Fibroblast of villous mesenchyme (primary cell): ENCODE measurements around a stretch of chr21.

DNA sequence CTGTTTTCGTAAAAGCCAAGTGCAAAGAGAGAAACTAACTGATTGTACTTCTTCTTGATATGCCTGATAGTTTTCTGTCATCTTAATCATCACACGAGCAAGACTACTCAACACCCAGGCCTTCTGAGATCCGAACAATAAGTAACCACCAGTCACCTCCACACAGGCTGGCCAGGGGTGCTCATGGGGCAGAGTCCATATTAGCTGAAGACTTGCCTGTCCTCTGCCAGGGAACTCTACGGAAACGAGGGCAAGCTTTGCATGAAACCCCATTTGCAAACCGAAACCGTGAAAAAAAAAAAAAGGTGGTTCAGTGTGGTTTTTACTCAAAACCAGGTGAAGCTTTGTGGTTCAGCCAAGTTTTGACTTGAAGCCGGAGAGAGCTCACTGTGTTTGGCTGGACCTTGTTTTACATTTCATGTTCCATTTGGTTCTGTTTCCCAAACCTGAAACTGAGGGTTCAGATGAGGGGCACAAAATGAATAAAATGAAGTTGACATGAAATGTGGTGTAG, 74.9 kb downstream of the RUNX1 start:
- CAGE, long polyA plus RNA: no peak

- CAGE, long polyA plus RNA: no peak
These were observed 89.7 kb upstream of the RUNX1 start for GRCh38 chr21:35138594-35139407.

- CAGE, long polyA plus RNA: no peak
These were observed 154.6 kb upstream of the RUNX1 start for GRCh38 chr21:35203739-35204116.

DNA sequence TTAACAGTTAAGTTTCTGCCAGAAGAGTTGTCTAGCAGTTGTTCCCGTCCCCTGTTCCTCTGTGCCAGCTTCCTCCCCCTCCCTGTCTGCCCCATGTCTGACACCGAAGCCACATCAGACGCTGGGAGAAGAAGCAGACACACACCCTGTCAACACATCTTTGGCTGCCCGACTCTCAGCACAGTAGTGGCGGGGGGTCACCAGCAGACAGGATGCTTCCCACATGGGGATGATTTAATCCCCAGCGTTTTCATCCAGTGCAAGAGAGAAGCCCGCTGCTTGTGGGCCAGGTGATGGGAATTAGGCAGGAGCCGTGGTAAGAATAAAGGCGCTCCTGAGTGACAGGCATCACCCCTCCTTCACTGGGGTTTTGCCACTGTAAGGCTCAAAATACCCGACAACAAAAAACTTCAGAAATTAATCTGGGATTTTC, 379.5 kb upstream of the RUNX1 start:
- CAGE, long polyA plus RNA: no peak

DNA sequence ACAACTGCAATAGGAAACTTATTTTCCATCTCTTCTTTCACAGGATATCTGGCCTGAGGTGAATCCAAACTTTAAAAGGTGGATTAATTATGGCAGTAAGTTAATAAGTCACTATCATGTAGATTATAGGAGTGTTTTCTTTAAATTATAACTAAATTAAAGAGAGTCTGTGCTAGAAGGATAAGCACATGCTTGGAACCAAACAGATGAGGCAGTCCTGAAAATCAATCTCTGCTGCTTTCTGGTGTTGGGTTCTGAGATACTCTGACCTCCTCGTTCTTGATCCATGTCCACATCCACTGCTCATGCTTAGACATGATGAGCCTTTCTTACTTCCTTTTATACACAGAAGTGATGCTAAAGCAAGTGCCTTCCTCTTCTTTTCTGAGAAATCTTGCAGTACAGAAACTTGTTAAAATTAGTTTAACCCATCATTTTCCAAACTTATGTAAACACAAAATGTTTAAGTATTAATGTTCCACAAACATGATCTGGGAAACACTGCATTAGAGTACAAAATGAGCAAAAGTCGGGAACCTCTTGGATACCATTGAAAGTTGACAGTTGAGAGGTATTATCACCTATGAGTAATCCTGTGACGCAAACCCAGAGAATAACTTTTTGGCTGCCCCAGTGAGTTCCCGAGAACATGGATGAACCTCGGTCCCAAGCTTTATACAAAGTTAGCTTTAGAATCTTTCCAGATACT, 429.1 kb upstream of the RUNX1 start:
- CAGE, long polyA plus RNA: no peak

DNA sequence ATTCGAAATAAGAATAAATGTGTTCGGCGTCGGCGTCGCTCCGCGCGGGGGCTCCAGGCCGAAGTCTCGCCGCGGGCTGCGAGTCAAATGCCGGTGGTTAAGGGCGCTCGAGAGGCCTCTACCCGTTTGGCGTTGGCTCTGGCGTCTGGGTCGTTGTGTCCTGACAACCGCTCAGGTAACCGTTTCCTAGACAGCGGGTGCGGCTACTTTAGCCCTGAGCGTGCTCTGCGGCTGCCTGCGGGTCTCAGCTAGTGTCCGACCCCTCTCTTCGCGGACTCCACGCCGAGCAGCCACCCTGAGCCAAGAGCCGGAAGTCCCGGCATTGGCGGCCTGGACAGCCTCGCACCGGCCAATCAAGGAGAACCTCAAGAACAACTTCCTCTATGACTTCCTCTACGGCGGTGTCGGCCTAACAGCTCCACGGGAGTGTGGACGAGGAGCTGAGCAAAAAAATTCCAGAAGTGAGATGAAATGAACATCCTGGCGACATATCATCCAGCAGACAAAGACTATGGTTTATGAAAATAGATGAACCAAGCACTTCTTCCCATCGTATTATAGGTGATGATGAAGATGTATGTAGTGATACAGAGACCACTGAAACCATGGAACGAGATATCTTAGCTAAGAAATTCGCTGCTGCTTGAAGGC, 173.3 kb downstream of the SETD4 start:
- CAGE, long polyA plus RNA: no peak

DNA sequence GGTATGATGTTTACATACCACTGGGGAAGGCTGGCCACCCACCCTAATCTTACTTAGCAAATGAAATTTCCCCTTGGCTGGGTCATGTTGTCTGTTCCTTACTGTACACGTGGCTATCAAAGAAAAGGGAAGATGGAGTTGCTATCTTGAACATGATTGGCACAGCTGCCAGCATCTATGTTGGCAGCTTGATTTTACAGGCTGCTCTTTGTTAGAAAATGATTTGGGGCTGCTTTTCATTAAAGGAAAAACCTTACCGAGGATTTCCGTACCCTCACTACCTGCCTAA, 96.3 kb downstream of the SETD4 start:
- CAGE, long polyA plus RNA: no peak

DNA sequence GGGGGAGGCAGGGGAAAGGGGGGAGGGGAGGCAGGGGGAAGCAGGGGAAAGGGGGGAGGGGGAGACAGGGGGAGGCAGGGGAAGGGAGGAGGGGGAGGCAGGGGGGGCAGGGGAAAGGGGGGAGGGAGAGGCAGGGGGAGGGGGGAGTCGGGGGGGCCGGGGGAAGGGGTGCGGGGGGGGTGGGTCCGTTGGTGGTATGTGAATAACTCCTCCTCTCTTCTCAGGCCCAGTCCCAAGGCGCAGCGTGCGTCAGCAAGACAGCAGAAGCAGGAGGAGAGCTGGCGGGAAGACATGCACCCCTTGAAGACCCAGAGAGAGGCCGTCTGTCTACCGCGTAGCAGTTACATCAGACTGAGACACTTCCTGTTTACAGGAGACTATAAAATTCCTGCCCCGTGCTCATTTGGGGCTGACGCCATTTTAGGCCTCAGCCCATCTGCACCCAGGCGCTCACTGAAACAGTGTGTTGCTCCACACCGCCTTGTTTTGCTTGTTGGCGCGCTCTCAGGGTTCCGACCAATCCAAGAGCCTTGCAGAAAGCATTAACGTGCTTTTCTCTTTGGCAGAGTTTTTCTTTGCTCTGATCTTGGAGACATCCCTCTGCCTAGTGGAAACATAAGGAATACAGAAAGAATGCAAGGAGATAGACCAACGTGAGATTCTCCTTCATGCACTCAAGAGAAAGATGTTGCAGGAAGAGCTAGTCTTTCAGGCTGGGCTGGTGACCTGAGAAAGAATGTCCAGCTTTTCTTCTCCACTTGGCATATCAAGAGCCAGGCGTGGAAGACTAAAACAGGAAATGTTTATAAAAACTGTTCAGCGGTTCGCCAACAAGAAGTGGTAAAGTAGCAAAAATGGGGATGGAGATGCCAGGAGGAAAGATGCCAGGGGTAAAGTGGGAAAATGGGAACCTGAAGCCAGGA, 55.2 kb downstream of the SETD4 start:
- CAGE, long polyA plus RNA: no peak

GRCh38 chr21:36072781-36073721, 3.2 kb downstream of the CBR1 start:
- CAGE, long polyA plus RNA: no peak

DNA sequence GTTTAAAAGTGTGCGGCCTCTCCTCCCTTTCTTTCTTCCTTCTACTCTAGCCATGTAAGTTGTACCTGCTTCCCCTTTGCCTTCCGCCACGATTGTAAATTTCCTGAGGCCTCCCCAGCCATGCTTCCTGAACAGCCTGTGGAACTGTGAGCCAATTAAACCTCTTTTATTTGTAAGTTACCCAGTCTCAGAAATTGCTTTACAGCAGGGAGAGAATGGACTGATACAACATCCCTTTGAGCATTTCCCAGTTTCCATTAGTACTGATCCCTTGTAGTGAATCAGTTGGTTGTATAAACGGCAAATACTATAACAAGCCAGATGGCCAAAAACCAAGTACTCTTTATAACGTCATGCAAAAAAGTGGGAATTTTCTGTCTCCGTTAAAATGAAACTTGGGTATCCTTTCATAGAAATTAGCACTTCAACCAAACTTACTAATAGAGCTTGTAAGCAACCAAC, 10.2 kb downstream of the CBR1 start:
- CAGE, long polyA plus RNA: no peak

DNA sequence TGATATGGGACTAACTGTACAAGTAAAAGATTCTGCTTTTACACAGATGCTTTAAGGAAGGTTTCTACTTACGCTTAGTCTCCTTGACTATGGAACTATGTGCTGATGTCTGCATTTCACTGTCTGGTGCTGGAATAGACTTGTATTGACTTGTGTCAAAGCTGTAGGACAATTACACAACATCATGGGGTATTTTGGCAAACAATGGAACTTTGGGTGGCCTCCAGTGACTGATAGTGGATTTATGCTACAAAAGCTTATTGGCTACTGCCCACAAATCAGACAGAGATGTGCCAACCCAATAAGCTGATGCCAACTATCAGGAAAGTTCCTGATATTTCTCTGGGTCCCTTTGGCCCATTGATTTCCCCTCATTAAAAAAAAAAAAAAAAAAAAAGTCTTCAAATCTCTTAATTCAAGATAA, 10.6 kb downstream of the CBR1 start:
- CAGE, long polyA plus RNA: no peak

GRCh38 chr21:36134785-36135013, 180 bp upstream of the CBR3 start:
- CAGE, long polyA plus RNA: no peak

GRCh38 chr21:36420014-36420506, 34.9 kb downstream of the CHAF1B start:
- CAGE, long polyA plus RNA: no peak

GRCh38 chr21:36612915-36613573, 85.9 kb upstream of the SIM2 start:
- CAGE, long polyA plus RNA: no peak

- CAGE, long polyA plus RNA: no peak
These were observed 36.9 kb upstream of the SIM2 start for GRCh38 chr21:36662071-36662338.

DNA sequence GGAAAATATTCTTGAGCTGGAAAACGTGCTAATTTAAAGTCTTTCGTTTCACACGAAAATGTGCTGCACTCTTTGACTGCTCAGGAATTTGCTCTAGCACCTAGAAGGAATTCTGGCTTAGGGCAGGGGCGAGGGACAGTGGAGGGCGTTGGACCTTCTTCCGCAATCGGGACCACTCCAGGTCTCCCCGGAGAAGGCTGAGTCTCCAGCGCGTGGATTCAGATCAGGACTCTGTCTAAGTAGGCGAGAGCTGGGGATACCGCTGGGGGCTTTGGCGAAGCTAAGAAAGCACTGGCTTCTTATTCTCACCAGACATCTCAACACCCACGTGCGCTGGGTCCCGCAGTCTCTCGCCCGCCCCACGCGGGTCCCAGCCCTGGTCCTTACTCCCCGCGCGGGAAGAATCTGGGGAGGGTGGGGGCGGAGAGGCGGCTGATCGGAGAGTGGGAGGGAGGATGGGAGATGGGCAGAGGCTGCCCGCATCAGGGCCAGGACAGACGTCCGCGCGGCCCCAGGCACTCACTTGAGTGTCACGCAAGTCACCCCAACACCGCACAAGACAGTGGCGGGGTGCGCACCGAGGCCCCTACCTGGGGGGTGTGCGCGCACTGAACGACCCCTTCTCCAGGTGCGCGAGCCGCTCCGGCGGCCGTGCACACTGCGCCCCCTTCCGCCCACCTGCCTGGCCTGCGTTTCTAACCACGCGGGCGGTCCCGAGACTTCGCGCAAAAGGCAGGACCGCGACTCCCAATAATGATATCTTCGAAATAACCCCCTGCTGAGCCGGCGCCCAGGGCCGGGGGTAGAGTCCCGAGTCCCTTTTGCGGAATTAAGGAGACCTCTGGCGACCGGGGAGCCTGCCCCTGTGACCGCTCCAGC, 6.1 kb upstream of the SIM2 start:
- CAGE, long polyA plus RNA: no peak

DNA sequence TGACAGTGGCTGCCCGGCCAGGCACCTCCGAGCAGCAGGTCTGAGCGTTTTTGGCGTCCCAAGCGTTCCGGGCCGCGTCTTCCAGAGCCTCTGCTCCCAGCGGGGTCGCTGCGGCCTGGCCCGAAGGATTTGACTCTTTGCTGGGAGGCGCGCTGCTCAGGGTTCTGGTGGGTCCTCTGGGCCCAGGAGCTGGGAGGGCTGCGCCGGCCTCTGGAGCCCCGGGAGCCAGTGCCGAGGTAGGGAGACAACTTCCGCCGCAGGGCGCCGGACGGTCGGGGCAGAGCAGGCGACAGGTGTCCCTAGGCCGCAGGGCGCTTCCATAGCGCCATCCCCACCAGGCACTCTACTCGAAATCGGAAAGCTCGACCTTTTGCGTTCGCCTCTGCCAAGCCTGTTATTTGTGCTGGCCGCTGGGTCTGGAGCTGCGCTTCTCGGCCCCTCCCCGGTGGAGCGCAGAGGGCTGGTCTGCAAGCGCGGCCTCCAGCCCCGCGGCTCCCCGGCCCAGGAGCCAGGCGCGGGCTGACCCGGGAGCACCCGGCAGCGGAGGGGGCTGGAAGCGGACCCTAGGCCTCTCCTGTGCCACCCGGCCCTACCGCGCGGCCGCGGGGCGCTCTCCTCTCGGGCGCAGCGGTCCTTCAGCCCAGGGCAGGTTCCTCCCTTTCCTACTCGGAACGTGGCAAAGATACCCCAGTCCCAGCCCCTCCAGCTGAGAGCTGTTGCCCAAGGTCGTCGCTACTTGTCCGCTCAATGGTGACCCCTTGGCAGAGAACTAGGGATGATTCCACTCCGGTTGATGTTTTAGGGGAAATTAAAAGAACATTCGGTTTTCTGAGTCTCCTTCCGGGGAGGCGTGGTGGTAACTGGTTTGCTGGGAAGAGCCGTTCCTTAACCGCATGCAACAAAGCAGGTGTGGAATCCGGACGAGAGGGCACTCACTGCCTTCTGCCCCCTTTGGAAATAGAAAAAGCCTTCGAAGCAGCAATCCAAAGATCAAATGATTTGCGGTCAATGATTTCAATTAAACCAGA, 2.4 kb downstream of the SIM2 start:
- CAGE, long polyA plus RNA: no peak

DNA sequence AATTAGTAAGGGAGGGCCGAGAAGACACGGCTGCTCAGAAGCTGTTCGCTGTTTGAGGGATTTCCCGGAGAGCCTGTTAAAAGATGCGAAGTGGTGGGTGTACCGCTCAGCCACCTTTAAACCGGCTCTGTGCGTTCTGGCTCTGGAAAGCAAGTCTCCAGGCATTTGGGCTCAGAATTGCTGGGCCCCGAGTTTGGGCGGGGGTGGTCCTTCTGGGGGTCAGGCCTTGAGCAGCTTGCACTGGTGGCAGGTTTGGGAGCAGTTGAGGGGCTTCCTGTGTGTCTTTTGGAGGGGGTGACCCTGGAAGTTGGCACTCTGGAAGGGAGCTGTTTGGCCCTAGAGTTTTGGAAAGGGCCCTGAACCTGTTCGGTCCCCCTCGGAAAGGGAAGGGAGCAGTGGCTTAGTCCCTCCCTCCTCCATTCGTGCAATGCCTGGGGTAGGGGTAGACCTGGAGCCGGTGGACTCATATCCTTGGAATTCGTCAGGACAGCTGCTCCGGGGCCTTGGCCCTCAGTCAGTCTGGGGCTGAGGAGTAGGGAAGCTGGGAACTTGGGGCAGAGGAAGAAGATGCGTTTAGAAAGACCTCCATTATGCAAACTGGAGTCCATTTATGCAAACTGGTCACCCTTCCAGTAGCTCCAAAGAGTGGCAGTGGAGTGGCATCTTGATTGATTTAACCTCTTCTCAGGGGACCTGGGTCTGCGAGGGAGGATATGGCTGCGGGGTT, 3.2 kb downstream of the SIM2 start:
- CAGE, long polyA plus RNA: no peak

DNA sequence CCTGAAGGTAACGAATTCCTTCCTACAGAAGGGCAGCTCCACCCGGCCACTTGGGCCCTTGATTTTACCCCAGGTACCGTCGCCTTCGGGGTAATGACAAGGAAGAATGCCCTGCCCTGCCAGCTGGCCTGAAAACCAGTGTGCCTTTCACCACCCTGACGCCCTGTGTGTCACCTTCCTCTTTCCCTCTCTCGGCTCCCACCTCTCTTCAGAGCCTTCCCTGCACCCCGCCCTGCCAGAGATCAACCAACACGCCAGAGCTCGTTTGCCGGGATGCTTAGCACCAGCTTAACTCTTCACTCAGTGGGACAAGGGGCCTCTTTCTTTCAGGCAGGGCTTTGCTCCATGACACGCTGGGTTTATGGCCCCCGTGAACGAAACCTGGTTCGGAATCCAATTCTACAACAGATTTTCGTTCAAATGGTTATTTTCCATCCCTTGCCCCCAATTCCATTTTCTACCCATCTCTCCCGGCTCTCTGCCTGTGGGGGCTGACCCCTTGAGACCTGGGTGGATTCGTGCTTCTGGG, 86.1 kb downstream of the SIM2 start:
- CAGE, long polyA plus RNA: no peak

- CAGE, long polyA plus RNA: no peak
These were observed 106.4 kb downstream of the HLCS start for GRCh38 chr21:36859943-36860521.